ENCODE measurements around the gene CKMT2.

DNA sequence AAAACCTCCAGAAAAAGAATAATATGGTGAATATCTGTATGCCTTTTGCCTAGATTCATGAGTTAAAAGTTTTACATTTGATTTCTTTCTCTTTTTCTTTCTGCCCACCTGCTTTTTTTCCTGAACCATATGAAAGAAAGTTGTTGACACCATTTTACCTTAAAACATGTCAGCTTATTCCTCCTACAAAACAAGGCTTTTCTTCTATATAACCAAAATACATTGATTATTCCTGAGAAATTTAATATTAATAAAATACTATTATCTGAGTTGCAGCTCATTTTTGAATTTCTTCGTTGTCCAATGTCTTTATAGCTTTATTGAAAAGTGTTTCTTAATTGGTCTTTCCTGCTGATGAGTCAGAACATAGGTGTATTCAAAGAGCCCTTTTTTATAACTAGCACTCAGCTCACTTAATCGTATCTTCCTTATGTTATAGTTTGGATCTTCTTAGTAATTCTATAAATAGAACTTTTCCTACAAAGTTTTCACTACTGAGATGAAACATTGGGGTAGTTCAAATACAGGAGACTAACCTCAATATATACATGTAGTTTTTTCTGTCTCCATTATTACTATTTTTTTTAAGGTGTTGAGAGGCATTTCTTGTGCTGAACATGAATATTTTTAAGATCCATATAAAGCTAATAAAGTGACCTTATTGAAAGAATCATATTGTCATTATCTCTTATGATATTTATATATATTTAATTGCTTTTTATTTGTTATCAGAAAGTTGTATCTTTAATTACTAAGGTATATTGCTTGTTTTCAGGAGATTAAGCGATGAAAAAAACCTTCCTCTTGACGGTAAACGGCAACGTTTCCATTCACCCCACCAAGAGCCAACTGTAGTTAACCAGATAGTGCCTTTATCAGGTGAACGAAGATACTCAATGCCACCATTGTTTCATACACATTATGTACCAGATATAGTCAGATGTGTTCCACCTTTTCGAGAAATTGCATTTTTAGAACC lies 10.5 kb downstream of the TENT2 start:
- PRO-cap = no peak

DNA sequence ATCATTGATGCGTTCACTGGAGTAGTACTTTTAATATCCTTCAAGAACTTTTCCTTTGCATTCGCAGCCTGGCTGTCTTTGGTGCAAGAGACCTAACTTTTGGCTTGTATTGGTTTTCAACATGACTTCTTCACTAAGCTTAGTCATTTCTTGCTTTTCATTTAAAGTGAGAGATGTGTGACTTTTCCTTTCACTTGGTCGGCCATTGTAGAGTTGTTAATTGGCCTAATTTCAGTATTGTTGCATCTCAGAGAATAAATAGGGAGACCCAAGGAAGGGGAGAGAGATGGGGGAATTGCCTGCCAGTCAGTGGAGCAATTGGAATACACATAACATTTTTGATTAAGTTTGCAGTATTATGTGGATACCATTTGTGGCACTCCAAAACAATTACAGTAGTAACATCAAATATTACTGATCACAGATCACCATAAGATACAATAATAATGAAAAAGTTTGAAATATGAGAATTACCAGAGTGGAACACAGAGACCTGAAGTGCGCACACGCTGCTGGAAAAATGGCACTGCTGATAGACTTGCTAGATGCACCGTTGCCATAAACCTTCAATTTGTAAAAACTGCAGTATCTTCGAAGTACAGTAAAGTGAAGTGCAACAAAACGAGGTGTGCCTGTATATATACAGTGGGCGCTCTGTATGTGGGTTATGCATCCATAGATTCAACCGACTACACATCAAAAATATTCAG lies 26.2 kb upstream of the CMYA5 start:
- PRO-cap = no peak

DNA sequence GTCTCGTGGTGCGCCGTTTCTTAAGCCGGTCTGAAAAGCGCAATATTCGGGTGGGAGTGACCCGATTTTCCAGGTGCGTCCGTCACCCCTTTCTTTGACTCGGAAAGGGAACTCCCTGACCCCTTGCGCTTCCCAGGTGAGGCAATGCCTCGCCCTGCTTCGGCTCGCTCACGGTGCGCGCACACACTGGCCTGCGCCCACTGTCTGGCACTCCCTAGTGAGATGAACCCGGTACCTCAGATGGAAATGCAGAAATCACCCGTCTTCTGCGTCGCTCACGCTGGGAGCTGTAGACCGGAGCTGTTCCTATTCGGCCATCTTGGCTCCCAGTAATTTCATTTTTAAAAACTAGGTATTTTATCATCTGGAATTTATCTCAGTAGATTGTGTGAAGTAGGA lies 95.0 kb downstream of the CMYA5 start:
- PRO-cap = no peak

DNA sequence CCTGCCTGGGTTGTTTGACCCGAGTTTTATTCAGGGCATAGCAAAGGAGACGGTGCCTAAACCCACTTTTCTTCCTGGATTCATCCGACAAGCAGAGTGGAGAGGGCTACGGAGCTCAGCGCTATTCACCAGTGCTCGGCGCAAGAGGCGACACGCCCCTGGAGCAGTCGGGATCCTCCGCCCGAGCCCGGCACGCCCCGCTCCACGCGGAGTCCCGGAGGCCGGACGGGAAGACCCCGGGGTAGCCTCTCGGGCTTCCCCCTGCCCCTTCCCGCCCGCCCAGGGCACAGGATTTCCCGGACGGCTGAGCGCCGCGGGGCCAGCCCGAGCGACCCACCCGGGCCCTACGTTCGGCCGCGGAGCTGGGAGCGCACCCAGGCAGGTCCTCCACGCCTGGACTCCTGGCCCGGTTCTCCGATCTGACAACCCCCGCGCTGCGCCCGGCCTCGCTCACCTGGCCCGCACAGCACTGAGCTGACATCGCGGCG lies 362 bp downstream of the SERINC5 start:
- PRO-cap = no peak

DNA sequence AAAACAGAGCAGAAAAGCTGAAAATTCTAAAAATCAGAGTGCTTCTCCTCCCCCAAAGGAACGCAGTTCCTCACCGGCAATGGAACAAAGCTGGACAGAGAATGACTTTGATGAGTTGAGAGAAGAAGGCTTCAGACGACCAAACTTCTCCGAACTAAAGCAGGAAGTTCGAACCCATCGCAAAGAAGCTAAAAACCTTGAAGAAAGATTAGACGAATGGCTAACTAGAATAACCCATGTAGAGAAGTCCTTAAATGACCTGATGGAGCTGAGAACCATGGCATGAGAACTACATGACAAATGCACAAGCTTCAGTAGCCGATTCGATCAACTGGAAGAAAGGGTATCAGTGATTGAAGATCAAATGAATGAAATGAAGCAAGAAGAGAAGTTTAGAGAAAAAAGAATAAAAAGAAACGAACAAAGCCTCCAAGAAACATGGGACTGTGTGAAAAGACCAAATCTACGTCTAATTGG lies 20.7 kb downstream of the ZFYVE16 start:
- PRO-cap = no peak

GRCh38 chr5:80650464-80651308 lies 3.8 kb upstream of the MSH3 start:
- PRO-cap = no peak

DNA sequence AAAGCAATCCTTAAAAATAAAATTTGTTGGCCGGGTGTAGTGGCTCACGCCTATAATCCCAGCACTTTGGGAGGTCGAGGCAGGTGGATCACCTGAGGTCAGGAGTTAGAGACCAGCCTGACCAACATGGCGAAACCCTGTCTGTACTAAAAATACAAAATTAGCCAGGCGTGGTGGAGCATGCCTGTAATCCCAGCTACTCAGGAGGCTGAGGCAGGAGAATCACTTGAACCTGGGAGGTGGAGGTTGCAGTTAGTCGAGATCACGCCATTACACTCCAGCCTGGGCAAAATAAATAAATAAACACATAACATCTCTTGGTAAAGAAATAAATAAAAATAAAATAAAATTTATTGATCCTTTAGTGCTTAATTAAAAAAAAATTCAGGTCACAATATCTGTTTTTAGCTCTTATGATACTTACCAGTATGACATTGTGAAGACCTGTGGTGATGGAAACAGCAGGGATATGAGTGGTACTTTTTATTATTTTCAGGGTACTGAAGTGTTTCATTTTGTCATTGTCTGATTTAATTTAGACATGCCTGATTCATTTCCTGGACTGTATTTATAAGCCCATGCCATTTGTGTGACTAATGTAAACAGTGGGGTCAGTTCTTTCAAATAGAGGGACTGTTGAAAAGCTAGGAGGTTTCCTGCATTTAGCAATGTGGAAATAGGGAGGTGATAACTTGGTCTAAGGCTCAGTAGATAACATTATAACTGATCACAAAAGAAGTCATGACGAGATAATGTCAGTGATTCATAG lies 7.1 kb downstream of the RASGRF2 start:
- PRO-cap = no peak

- PRO-cap = no peak
These were observed at the start of gene CKMT2 for GRCh38 chr5:81233054-81233692. CKMT2 (plus strand) TSS chr5:81233322.

- PRO-cap = no peak
These were observed 28.8 kb upstream of the ACOT12 start for GRCh38 chr5:81422616-81423165.

GRCh38 chr5:81506763-81507480 lies 113.0 kb upstream of the ACOT12 start:
- PRO-cap = no peak

DNA sequence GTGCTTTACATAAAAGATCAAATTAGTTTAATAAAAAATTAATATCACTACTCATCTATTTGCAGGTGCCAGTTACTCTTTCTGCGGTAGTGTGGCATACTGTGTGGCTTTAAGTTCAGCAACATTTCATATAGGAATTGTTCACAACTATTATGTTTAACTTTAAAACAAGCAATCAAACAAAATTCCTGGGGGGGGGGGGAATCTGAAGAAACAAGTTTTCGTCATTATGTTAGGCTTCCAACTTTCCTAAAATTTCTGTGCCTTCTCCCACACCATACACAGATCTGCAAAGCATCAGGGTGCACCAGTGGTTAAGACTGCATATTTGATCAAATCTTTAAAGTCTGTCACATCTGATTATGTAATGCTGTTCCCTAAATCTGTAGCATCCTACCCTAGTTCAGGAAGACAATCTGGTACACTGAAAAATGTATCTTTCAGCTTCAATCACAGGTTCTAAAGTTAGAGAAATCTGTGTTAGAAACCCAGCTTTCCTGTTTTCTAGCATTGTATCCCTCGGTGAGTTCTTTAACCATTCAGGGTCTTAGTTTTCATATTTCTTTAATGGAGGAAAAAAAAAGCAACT lies 4.0 kb downstream of the SSBP2 start:
- PRO-cap = no peak

GRCh38 chr5:81755915-81756216 lies 5.0 kb upstream of the SSBP2 start:
- PRO-cap = no peak

- PRO-cap = no peak
These were observed 29.0 kb upstream of the SSBP2 start for GRCh38 chr5:81779910-81780278.

- PRO-cap = no peak
These were observed 745 bp upstream of the ATG10 start for GRCh38 chr5:81970960-81971596.

GRCh38 chr5:82334791-82335263 lies 56.7 kb upstream of the RPS23 start:
- PRO-cap = no peak

DNA sequence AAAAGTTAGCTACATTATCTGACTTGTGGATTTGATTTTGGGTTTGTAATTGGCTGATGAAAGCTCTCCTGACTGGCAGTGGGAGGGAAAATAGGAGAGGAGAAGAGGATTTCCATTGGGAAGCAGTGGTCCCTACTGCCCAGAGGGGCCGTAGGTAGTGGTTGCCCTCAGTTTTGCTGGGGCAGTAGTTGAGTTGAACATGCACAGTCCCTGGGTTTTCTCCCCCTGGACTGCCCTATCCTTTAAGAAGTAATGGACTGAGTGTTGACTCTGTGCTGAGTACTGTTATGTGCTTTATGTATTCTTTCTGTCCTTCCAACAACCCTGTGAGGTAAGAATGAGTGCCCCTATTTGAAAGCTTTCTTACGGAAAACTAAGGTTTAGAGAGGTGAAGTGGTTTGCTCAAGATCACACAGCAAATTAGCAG lies 111.2 kb upstream of the RPS23 start:
- PRO-cap = no peak

DNA sequence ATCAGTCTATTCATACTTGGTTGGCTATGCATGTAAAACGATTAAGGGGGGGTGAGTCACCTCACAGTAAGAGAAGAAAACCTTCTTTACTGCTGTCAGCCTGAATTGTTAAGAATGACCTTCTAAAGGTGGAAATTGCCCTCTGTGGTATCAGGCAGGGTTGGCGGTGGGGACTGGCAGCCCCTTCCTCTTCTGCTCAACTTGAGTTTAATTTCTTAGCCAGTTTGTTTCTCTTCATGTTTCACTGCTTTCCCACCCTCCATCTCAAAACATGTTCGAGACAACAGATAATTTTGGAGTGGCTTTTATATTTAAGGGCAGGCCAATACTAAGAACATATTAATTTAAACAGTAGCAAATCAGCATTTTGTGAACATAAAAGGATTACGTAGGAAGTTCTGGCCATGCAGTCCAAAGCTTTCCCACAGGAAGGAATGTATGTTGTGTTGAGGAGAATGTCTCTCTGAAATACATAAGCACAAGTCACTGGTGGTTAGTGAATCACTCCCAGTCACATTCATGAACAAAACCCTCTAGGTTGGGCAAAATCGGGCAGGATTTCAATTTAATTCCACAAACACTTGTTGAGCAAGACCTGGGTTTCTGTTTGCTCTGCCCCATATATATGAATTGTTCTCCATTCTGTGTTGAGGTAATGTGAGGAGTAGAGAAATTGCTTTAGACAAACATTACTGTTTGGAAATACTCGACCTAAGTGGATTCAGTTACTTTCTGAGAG lies 127.3 kb upstream of the RPS23 start:
- PRO-cap = no peak

- PRO-cap = no peak
These were observed 316.1 kb upstream of the RPS23 start for GRCh38 chr5:82594139-82594670.

DNA sequence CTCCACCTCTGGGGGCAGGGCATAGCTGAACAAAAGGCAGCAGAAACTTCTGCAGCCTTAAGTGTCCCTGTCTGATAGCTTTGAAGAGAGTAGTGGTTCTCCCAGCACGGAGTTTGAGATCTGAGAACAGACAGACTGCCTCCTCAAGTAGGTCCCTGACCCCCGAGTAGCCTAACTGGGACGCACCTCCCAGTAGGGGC lies 132.7 kb downstream of the TMEM167A start:
- PRO-cap = no peak

DNA sequence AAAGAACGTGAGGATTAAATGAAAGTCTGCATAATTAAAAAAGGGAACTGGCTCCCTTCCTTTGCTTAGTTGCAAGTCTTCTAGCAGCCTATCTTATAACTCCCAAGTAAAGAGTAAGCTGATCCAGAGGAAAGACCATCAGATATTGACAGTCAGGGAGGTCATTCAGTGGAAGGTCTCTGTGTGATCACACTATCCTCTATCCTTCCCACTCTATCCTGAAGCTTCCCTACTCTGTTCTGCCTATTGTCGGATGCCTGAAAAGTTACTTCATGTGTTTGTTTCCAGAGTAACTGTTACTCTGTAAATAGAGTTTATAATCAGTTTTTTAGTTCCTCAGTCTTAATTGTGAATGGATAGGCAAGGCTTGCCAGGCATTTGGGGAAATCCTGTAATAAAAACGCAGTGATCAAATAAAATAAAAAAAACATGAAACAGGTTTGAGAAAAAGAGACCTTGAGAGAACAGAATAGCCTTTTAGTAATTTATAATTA lies 79.8 kb downstream of the XRCC4 start:
- PRO-cap = no peak